Osteocyte (in vitro differentiated cells): ENCODE measurements around the genes RTN4 and CLHC1.

DNA sequence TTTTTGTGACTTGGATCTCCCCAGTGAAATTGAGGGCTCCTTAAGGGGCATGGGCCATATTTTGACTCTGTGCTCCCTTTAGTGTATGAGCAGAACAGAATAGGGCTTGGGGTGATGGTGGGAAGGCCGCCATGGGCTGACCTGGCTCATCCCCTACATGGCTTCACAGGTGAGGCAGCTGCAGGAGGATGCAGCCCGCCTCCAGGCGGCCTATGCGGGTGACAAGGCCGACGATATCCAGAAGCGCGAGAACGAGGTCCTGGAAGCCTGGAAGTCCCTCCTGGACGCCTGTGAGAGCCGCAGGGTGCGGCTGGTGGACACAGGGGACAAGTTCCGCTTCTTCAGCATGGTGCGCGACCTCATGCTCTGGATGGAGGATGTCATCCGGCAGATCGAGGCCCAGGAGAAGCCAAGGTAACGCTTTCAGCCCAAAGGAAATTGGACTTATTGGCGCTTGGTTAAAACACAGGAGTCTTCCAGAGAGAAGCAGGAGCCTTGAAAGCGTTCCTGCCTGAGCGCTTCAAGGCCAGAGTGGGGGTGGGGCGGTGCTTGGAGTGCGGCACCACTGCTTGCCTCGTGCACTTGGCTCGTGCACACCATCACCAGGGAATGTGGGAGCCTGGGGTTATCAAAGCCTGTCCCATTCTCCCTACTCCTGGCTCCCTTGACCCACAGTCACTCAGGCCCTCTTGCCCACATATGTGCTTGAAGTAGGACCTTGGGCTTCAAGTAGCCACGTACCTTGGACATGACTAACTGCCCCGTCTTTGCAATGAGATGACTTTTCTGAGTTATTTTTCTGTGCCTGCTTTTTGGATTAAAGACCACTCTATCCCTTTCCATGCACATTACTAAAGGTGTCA, 69.8 kb upstream of the EML6 start:
- PRO-cap: no peak

DNA sequence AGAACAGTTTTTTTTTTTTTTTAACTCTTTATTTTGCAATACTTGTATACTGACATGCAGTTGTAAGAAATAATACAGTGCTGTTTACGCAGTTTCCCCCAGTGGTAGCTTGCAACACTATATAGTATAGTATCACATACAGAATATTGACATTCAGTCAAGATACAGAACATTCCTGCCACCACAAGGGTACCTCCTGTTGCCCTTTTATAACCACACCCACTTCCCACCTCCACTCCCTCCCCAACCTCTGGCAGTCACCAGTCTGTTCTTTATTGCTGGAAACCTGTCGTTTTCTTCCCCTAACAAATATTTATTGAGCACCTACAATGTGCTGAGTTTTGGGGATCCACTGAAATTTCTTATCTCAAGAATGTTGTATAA, 51.6 kb upstream of the EML6 start:
- PRO-cap: no peak

- PRO-cap: no peak
Measured at GRCh38 chr2:54709032-54710123, 14.1 kb upstream of the EML6 start.

DNA sequence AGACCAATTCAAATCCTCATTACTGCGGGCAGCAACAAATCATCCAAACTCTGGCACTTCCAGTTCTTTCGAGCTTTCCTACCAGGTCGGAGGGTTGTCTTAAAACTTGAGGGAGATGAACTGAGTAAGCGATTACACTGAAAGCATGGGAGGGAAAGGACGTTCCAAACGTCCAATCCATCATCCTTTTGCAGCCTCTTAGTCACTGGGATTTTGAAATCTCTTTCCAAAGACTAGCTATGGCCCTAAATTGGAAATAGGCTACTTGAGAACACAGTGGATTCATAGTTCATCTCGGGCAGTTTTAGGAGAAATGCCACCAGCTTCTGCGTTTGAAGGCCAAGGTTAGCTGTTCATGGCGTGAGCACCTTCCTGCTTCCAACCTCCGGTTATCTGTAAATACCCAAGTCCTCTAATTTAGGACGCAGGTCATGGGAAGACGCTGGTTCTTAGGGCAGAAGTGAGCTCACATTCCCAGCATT, 861 bp upstream of the EML6 start:
- PRO-cap: bidirectional peak, plus-strand start outside the sequence, minus-strand start at position 388 of the sequence

- PRO-cap: no peak
Measured at GRCh38 chr2:54966822-54967894, 83.1 kb downstream of the RTN4 start.

DNA sequence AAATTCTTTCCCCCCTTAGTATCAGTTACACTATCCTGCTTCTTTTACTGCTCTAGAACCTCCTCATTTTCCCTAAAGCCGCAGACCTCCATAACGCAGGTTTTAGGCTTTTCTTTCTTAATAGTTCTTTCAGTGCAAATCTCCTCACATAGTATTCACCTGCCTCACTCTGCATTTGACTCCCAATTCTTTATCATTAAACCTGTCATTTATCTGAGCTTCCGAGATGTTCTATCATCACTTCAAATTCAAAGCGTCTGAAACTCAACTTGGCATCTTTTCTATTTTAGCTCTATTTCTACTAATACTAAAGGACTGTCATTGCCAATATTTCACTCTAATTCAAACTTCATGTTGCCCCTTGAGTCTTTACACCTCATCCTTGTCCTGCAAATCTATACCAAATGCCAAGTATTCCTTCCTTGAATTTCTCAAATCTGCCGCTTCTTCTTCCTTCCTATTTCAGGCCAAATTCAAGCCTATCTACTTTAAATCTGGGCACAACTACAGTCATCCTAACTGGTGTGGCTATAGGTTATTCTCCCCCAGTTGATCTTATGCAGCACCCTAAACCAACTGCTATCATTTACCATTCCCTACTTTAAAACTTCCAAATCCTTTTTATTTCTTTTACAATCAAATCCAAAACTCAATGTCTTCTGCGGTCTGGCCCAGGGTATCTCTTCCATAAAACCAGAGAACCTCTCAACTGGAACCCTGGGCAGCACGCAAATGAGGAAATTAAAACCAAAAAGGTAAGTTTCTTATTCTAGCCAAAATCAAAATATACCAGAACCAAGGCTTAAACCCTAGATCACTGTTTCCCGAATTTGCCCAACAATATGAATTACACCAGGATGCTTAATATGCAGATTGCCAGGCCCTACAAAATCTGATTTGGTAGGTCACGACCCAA, 43.2 kb downstream of the RTN4 start:
- PRO-cap: no peak

- PRO-cap: bidirectional peak, plus-strand start at chr2:55049923, minus-strand start at chr2:55049399; bidirectional peak, plus-strand start at chr2:55050052, minus-strand start at chr2:55050055; unidirectional peak, minus-strand start at chr2:55050227; unidirectional peak, minus-strand start at chr2:55050284; bidirectional peak, plus-strand start at chr2:55050784, minus-strand start at chr2:55050451
Measured at GRCh38 chr2:55049890-55050641, at the start of gene RTN4. TSS of gene RTN4 (minus strand) at chr2:55050451.

GRCh38 chr2:55099851-55100882, 49.9 kb upstream of the RTN4 start:
- PRO-cap: no peak

DNA sequence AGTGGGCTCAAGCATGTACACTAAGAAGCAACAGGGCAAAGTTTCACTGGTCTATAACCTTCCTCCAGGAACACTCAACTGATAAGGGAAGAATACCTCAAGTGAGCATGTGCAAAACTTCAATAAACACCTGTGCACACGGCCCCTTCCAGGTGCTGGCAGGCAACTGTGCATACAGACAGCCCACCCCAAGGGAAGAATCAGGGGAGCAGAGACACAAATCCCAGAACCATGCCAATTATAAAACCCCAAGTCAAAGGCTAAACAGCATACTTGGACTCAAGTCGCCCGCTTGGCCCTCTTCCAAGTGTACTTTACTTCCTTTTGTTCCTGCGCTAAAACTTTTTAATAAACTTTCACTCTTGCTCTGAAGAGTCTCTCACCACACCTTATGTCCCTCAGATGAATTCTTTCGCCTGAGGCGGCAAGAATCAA, 85.9 kb upstream of the RTN4 start:
- PRO-cap: no peak

GRCh38 chr2:55152458-55153224, 79.5 kb downstream of the CLHC1 start:
- PRO-cap: no peak

GRCh38 chr2:55231696-55232484, at the start of gene CLHC1:
TSS of gene CLHC1 (minus strand) at chr2:55232293.
- PRO-cap: bidirectional peak, plus-strand start at chr2:55231929, minus-strand start at chr2:55231937; bidirectional peak, plus-strand start at chr2:55232385, minus-strand start at chr2:55232236

DNA sequence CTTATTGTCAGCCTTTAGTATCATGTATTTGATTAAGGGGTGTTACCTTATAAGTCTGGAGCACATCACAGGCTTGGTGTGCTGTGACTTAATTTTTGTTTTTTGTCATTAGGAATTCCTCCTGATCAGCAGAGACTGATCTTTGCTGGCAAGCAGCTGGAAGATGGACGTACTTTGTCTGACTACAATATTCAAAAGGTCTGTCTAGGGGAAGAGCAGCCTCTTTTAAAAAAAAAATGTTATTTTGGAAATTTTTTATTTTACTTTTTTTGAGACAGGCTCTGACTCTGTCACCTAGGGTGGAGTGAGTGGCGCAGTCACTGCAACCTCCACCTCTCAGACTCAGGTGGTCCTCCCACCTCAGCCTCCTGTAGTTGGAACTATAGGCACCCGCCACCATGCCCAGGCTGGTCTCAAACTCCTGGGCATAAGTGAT, 1.5 kb downstream of the RPS27A start:
- PRO-cap: no peak

GRCh38 chr2:55425256-55426022, 5.8 kb upstream of the CCDC88A start:
- PRO-cap: no peak

GRCh38 chr2:55530378-55530765, 10.9 kb downstream of the CFAP36 start:
- PRO-cap: no peak

GRCh38 chr2:55954636-55954917, 31.0 kb upstream of the EFEMP1 start:
- PRO-cap: no peak

- PRO-cap: no peak
Measured at GRCh38 chr2:55989335-55990178, 66.0 kb upstream of the EFEMP1 start.

- PRO-cap: no peak
Measured at GRCh38 chr2:57908984-57909207, 137.7 kb upstream of the VRK2 start.

DNA sequence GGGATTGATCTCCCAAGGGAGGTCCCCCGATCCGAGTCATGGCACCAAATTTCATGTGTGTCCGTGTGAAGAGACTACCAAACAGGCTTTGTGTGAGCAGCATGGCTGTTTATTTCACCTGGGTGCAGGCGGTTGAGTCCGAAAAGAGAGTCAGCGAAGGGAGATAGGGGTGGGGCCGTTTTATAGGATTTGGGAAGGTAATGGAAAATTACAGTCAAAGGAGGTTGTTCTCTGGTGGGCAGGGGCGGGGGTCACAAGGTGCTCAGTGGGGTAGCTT, 72.0 kb downstream of the VRK2 start:
- PRO-cap: no peak

DNA sequence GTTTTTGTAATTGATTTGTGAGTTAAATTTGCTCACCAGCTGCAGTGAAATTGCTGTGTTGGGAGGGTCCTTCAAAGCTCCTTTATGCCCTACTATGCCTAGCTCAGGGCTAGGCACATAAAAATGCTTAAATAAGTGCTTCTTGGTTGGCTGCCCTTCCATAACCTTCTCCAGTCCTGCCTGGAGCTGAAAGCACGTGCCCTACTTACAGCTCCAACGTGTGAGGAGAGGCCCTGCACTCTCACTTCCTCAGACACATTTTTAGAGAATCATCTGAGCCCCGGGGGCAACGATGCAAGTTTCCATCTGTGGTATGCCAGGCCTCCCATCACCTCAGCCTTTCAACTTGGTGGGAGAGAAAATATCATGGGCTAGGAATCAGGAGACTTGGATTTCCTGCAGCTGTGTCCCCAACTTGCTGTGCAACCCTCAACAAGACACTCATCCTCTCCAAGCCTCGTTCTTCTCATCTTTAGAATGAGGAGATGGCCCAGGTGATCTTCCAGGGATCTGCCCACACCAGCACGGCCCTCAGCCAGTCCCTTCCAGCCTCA, 202.6 kb downstream of the BCL11A start:
- PRO-cap: no peak

- PRO-cap: no peak
Measured at GRCh38 chr2:60351621-60352322, 201.7 kb downstream of the BCL11A start.